Aortic smooth muscle cell (primary cell): ENCODE measurements around the genes SNTN and C3orf49.

DNA sequence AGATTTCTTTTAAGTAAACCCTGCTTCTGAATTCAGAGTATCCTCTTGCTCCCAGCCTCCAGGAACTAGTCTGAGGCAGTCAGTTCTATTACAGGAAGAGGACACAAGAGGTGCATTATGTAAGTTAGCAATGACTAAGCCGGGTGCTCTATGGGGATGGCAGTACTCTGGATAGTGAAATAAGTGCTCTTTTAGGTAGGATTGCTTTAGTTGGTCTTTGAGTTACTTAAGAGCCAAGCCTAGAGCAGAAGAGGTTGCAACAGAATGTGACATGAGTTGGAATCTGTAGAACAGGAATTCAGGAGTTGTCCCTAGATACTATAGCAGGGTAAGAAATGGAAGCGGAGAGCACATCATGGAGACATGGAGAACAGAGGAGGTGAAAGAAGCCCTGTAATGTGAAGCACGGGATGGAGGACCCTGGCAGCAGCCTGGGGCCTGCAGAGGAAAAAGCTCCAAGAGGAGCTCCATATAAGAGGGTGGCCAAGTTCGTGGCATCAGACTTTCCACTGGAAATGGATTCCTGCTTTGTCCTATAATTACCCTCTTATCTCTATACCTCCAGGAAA, 851.3 kb downstream of the FHIT start:
- RRBS = no CpG with 5 or more reads among the region's 4 CpGs

DNA sequence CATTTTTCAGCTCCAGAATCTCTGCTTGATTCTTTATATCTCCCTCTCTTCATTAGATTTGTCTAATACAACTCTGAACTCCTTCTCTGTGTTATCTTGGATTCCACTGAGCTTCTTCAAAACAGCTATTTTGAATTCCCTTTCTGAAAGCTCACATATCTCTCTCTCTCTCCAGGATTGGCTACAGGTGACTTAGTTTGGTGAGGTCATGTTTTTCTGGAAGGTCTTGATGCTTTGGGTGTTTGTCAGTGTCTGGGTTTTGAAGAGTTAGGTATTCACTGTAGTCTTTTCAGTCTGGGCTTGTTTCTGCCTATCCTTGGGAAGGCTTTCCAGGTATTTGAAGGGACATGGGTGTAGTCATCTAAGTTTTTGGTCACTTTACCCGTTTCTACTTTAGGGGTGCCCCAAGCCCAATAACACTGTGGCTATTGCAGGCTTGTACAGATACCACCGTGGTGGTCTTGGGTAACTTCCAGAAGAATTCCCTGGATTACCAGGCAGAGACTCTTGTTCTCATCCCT, 781.7 kb downstream of the FHIT start:
- RRBS = no CpG with 5 or more reads among the region's 2 CpGs

GRCh38 chr3:61251712-61252271, 540 bp upstream of the FHIT start:
- RRBS = no CpG with 5 or more reads among the region's 16 CpGs

- RRBS = no CpG with 5 or more reads among the region's 9 CpGs
Measured at GRCh38 chr3:61848678-61849731, 287.6 kb downstream of the PTPRG start.

- RRBS = no CpG with 5 or more reads among the region's 4 CpGs
Measured at GRCh38 chr3:61885665-61886063, 324.3 kb downstream of the PTPRG start.

DNA sequence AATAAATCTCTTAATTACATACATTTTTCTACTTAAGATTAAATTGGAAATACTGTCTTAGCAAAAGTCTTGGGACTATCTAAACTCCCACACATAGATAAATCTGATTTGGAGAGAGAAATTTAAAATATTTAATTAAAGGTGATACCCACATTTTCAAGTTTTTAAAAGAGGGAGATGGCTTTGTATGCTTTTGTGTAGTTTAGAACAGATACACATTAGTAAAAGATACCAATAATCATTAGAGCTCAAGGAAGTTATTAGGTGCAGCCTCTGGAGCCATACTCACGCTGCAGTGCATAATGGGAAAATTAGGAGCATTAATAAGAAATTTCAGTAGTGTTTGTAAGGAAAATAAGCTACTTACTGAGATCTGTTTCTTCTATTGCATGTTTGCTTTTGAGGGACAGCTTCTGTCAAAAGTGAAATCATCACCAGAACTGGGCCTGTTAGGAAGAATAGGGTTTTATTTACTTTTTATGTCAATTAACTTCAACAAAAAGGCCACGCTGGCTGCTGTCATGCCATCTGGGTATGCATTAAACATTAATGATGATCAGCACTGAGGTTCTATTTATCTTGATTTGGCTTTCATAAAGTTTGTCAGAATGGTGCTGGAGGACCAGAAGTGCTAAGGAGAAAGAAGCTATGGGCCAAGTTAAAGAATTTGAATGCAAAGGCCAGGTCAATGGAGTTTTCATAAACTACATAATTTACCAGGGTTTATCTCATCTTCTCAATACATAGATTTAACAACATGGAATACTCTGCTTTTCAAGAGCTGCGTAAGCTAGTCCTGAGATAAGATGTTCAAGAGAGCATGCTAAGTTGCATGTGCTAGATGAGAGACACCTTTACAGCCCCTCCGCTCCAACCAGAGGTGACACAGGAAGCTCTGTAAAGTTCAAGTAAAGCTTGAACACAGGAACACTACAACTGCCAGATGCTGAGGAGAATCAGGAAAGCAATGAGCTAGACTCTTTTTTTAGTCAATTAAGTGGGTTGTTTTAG, 24.2 kb upstream of the C3orf14 start:
- RRBS = no CpG with 5 or more reads among the region's 4 CpGs

DNA sequence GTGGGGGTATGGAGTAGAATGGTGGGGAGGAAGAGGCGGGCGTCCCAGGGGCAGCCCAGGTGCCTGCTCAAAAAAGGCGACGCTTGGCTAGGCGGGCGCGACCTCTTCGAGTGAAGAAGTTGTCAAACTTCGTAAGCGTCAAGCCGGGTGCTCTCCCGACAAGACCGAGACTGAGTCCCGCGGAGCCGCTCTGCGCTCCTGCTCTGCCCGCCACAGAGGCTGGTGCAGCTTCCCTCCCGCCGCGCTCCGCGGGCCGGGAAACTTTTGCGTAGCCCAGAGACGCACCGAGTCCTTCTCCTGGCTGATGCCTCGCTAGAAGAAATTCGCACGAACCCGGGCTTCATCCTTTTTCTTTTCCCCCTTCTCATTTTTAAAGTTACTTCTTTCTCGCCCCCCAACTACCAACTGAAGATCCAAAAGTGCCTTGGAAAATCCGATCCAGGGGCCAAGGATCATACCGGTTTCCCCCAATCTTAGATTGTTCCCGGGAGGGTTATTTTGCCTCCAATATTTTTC, 2.9 kb downstream of the FEZF2 start:
- RRBS = 2% methylated on average over 19 of the region's 35 CpGs

DNA sequence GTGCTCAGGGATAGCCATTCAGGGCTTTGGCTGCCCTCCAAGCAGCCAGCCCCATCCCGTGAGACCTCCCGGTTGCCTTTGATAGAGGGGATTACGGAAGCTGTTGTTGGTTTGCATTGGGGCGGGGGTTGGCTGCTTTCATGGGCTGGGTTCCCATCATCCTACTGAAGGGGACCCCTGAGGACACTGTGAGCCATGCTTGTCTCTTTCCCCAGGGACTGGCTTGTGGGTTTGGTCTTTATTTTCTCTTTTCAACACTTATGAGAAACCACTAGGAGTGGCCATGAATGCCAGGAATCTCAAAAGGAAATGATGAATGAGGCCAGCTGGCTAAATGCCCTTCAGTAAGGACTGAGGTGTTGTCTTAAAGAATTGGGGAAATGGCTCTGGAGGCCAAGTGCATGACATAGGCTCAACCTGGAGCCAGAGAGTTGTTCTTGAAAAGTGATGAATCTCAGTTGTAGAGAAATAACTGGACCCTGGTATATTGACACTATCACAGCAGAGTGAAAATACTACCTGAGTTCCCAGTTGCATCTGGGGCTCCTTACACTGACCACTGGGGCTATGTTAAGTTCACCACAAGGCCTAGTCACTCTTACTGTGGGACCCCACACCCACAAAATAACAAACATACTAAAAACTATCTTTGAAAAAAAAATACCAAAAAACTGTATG, 234.4 kb upstream of the FEZF2 start:
- RRBS = no CpG with 5 or more reads among the region's 4 CpGs

DNA sequence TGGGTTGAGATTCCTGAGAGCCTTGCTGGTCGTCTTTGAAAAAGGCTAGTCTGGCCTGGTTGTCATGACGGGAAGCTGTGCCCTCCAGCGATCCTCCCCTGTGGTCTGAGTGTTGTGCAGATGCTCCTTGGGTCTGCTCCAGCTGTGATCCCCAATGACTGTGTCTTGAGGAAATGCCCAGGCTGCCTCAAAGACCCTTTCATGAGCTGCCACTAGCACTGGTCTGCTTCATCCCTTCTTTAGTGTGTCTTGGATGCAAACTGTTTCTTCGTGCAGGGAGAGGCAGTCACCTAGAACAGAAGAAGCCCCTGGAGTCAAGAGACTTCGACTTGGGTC, 110.9 kb upstream of the SYNPR start:
- RRBS = no CpG with 5 or more reads among the region's 5 CpGs

GRCh38 chr3:63652327-63652974, at the start of gene SNTN:
TSS of gene SNTN (plus strand) at chr3:63652675.
- RRBS = no CpG with 5 or more reads among the region's 3 CpGs

DNA sequence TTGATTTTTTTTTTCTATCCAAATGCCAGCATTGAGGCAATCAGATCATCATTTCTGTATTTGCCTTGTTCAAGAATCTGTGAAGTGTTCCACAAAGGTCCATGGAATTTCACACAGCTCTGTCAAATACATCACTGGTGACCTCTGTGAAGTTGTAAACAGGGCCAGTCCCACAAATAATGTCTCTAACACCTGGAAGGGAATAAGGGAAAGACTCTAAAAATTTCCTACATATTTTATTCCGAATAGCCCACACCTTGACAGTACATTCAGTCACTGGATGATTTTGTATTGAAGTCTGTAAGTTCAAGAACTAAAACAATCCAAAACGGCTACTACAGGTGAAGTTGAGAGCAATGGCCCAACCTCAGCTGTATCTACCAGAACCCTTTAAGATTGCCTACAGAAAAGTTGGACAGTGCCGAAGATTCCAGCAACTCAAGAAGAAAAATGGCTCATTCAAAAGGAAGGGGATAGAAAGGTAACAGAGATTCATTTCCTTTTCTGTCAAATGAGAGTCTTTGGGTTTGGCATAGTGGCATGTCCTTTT, at the start of gene C3orf49:
Gene C3orf49 (plus strand): TSS at position 184 of the 550 bp plus-strand sequence.
- RRBS = no CpG with 5 or more reads among the region's 3 CpGs

DNA sequence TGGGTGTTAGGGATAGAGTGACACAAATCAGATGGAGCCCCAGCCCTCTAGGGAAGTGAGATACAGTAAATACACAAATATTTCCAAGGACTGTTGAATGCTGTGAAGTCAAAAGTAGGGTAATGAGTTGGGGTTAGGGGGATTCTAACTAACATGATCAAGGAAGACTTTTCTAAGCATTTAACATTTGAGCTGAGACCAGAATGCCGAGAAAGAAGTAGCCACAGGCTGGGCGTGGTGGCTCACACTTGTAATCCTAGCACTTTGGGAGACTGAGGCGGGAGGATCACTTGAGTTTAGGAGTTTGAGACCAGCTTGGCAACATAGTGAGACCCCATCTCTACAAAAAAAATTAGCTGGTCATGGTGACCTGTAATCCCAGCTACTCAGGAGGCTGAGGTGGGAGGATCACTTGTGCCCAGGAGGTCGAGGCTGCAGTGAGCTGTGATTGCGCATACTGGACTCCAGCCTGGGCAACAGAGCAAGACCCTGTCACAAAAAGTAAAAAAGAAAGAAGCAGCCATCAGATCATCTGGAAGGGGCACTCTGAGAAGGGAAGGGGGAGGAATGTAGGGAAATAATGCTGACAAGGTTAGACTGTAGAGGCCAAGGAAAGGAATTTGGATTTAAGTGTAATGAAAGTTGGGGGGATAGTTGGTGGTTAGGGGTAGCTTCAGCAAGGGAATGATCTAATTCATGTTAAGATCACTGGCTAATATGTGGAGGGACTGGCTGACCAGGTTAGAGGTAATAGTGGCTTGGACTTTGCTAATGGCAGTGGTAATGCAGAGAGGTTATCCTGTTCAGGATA, 59.8 kb downstream of the ATXN7 start:
- RRBS = no CpG with 5 or more reads among the region's 5 CpGs

DNA sequence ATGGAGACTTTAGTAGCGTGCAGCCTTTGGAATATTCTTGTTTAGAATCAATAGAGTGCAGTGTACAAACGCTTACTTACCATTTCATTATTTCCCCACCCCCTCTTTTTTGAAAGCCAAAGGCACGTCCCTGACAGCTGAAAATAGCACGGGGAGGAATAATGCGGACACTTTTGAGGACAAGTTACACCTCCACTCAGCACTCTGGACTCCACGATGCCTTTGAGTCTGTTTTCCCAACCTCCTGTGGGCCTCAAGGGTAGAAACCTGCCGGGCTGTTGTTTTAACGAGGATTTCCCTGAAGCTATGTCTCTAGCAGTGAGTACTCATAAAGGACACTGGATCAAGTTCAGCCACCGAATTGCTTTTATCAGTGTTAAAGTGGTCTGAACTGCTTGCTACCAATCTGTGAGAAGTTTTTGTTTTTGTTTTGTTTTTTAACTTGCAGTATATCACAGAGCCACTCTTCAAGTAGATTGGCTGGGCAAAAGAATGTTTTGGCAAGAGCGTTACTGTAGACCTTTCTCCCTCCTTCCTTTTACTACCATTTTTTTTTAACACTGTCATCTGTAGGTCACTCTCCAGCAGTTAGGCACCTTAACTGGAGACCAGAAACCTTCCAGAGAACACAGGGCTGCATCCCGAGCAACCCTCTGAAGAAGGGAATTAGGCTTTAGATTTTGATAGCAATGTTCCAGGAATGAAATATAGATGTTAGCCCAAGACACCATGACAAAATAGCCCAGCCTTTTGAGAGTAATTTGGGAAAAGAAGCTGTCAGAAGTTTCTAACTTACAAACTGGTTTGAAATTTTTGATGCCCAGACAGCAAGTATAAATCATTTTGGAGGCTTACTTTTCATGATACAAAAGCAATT, 23.7 kb downstream of the PSMD6 start:
- RRBS = no CpG with 5 or more reads among the region's 11 CpGs

DNA sequence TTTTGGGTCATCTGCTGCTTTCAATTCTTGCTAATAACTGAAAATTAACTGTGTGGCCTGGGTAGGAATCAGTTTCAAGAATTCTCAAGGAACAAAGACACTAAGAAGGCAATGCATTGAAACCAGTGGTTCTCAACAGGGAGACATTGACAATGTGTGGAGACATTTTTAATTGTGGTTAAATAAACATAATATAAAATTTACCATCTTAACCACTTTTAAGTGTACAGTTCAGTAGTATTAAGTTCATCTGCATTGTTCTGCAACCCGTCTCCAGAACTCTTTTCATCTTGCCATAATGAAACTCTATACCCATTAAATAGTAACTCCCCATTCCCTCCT, 69.4 kb upstream of the PSMD6 start:
- RRBS = no CpG with 5 or more reads among the region's 1 CpG

DNA sequence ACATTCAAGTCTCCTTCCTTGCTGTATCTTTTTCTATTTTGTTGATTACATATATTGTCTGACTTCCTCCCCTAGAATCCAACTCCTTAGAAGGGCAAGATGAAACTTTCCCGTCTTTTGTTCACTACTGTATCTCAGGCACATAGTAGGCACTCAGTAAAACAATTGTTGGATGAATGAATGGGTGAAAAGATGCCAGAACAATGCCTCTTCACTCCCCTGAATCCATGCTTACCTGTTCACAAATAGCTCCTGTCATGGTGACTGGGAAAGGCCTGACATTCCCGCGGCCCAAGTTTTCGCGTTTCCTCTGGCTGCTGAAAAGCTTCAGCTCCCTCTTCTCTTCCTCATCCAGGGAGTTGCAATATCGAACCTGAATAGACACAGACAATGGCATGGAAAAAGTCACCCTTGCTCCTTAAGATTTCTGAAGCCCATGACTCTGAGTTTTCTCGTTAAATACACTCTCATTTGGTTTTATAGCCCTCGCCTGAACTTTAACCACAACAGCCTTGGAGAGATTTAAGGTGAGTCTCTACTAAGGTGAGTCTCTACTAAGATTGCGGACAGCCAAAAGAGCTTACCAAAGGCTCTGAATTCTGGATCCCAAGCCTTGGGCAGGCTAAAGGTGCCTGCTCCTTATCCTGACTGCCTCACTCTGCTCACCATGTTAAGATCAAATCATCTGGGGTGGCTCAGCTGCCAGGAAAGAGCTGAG, 65.4 kb downstream of the PRICKLE2 start:
- RRBS = no CpG with 5 or more reads among the region's 9 CpGs

GRCh38 chr3:64174266-64174658, 51.0 kb downstream of the PRICKLE2 start:
- RRBS = no CpG with 5 or more reads among the region's 5 CpGs

GRCh38 chr3:64188918-64189658, 36.2 kb downstream of the PRICKLE2 start:
- RRBS = no CpG with 5 or more reads among the region's 8 CpGs

DNA sequence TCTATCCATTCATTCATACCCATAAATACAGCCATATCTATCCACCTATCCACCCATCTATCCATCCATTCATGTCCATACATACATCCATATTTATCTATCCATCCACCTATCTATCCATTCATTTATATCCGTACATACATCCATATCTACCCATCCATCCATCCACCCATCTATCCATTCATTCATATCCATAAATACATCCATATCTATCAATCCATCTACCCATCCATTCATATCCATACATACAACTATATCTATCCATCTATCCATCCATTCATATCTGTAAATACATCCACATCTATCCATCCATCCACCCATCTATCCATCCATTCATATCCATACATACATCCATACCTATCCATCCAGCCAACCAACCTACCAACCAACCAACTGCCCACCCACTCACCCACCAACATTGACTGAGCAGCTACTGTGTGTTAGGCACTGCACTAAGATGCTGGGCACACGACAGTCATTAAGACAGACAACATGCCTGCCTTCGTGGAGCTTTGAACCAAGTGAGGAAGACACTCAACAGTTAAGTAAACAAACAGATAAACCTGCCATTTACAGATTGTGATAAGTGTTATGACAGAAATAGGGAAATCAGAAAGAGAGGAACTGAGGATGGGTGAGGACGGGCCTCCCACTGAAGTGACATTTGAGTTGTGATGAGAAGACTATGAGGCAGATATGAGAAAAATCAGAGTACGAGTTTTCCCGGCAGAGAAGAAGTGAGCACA, 15.9 kb downstream of the PRICKLE2 start:
- RRBS = no CpG with 5 or more reads among the region's 6 CpGs

DNA sequence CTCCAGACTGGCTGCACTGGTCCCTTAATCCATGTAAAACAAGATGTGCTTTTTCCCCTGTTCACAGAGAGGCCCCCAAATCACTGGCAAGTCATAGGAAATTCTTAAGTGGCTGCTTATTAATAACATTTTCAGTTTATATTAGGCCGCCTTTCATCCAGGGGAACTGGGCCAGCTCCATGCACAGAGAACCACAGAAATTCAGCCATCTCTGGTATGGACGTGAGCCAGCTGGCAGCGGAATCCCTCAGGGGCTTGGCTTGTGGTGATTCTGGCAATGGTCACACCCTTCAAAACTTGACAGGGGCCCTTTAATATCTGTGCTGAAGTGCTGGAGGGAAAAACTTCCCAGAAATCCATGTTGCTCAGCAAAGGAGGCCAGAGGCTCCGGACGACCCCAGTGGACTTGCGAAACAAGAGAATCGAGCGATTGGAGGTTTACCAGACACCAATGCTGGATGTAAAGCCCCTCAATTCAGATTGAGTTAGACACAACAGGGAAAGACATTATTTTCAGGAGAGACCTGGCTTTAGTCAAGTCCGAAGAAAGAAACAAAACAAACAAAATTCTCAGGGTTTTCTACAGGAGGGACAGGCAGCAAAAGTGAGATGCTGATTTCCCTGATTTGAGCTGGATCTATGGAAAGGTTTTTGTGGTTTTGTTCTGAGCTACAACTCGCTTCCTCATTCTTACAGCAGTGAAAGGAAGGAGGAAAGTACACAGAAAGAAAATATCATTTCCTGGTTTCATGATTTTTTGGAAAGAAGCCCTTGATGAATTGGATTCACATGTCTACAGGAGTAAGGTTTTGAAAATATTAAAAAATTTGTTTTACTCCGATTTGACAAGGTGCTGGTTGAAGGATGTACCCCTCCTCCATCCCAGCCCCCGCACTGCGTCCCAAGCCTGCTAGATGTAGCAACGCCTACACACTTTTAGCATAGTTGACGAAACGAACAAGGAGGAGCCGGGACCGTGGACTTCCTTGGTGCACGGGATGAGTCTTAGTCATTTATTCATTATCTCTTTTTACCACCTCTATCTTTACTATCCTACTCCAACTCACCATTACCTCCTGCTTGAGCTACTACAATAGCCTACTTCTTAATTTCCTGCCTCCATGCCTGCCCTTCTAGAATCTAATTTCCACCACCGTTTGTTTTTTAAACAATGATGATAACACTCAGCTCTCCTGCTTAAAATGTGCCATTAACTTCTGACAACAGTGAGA, 10.9 kb downstream of the PRICKLE2 start:
- RRBS = no CpG with 5 or more reads among the region's 20 CpGs

DNA sequence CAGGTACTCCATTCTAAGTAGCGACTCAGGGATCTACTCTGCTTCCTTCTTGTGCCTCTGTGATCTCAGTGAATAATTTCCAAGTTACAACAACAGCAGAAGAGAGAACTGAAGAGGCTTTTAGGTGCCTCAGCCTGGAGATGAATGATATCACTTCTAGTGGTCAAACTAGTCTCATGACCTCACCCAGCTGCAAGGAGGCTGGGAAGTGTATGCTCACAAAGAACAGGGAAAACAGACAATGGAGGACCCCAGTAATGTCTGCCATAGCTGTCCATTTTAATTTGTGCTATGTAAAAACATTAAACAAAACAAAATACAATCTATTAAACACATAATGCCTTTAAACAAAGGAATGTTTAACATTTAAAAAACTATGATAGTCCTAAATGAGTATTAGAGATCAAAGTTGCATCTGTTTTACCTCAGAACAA, 4.7 kb upstream of the PRICKLE2 start:
- RRBS = no CpG with 5 or more reads among the region's 1 CpG